Helper T cell (primary cell): Measurements from ENCODE around the gene UBE2QL1.

GRCh38 chr5:1137475-1138485 is 25.9 kb upstream of the SLC12A7 start:
- PRO-cap, 2 experiments, result no peak in any of the 2 experiments

DNA sequence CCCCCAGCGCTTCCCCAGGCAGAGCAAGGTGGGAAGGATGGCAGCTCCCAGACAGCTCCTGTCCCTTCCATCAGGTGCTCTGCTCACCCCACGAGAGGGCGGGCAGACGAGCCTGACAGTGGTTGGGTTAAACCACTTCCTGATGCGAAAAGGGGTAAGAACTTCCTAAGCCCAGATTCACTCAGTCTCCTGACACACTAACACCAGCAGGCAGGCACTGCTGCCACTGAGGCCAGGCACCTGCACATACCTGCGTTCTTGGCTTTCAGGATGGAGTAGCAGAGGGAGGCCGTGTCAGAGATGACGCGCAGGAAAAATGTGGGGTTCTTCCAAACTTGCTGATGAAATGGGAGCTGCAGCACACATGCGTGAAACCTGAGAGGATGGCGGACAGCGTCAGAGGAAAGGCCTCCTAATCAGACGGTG is 29.9 kb downstream of the SLC6A18 start:
- PRO-cap, 2 experiments, result peak in 2 of 2 experiments; most common plus-strand start position 174 of the sequence (in 2); most common minus-strand start position 81 of the sequence (in 2)

- PRO-cap, 2 experiments, result no peak in any of the 2 experiments
Measured at GRCh38 chr5:1260496-1260962, 34.3 kb downstream of the TERT start.

GRCh38 chr5:1326013-1327221 is 18.5 kb downstream of the CLPTM1L start:
- PRO-cap, 2 experiments, result no peak in any of the 2 experiments

GRCh38 chr5:1472756-1473376 is 27.6 kb upstream of the SLC6A3 start:
- PRO-cap, 2 experiments, result no peak in any of the 2 experiments

DNA sequence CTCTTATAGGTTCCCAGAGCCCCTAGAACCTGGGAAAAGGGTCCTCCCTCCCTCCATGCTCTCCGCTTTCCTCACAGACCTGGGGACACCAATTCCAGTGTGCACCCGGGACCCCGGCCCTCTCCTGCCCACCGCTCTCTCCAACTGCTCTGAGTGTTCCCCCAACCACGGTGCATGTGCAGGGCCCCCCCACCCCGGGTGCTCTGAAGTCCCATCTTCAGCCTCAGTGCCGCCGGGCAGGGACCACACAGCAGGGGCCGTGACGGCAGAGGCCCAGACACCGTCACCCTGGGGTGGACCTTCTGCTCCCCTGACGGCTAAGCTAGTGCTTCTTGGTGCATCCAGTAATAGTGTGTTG is 36.0 kb upstream of the SLC6A3 start:
- PRO-cap, 2 experiments, result no peak in any of the 2 experiments

GRCh38 chr5:1555068-1556021 is 31.6 kb upstream of the LPCAT1 start:
- PRO-cap, 2 experiments, result no peak in any of the 2 experiments

DNA sequence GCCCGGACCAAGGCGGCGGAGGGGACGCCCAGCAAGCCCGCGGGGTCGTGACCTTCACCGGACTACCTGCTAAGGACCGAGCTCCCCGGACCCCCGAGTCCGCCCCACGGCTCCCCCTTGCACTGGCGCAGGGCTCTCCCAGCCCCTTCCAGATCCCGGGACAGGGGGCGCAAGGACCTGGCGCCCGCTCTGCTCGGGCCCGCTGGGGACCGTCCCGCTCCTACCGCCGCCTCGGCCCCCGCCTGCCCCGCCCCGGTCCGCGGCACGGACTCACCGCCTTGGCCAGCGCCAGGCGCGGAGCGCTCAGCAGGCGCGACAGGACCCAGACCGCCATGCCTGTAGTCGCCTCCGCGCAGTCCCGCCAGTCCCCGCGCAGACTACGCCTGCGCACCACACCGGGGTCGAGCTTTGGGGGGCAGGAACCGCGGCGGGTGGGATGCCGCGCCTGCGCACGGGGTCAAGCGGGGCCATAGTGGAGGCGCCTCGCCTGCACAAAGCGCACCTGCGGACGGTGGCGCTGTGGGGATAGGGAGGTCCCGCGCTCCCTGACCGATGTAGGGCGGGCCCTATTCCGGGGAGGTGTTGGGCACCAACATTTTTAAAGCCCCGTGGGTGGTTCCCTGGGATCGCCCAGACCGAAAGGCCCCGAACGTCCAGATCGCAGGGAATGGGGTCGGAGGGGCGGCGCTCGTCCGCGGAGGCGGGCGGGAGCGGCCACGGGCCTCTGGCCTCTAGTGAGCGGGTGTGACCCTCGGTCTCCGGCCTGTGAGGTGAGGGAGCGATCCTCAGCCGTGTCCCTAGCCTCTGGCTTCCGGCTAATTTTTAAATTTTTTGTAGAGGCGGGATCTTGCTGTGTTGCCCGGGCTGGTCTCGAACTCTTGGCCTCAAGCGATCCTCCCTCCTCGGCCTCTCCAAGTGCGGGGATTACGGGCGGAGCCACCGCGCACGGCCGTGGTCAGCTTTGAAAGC is 70.6 kb upstream of the LPCAT1 start:
- PRO-cap, 2 experiments, result peak in 2 of 2 experiments; most common plus-strand start position 452 of the sequence (in 1); most common minus-strand start position 334 of the sequence (in 1)

GRCh38 chr5:1641376-1641883 is 117.7 kb upstream of the LPCAT1 start:
- PRO-cap, 2 experiments, result no peak in any of the 2 experiments

DNA sequence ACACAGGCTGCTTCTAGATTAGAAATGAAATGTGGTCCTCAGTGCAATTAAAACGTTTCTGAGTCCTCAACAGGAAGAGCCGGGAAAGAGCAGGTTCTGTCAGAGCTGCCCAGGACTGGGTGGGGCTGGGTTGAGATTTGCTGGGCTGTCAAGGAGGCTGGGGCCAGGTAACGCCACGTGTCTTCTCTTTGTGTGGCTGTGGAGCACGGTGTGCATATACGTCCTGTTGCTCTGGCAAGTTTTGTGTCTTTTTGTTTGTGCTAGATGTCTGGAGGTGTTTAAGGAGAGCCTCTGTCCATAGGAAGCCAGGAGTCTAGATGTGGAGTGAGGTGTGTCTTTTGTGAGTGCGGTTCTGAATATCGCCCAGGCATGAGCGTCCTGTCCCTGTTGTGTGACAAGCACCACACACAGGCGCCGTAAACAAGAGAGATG is 129.1 kb upstream of the IRX4 start:
- PRO-cap, 2 experiments, result no peak in any of the 2 experiments

DNA sequence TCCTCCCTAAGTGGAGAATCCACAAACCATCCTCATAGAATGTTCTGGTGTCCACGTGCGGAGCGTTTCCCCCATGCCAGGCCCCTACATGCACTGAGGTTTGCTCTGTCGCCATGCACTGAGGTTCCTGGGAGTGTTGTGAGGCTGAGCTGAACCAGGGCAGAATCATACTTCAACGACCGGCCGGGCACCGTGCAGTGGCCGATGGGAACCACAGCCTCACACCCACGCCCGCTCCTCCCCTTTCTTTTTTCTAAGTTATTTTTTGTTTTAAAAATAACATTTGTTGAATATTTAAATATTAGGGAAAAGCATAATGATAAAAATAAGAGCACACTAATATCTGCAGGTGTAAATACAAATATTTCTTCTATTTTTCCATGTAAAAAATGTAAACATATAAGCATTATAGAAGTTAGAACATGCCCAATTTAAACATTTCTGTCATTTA is 260.4 kb upstream of the IRX4 start:
- PRO-cap, 2 experiments, result no peak in any of the 2 experiments

DNA sequence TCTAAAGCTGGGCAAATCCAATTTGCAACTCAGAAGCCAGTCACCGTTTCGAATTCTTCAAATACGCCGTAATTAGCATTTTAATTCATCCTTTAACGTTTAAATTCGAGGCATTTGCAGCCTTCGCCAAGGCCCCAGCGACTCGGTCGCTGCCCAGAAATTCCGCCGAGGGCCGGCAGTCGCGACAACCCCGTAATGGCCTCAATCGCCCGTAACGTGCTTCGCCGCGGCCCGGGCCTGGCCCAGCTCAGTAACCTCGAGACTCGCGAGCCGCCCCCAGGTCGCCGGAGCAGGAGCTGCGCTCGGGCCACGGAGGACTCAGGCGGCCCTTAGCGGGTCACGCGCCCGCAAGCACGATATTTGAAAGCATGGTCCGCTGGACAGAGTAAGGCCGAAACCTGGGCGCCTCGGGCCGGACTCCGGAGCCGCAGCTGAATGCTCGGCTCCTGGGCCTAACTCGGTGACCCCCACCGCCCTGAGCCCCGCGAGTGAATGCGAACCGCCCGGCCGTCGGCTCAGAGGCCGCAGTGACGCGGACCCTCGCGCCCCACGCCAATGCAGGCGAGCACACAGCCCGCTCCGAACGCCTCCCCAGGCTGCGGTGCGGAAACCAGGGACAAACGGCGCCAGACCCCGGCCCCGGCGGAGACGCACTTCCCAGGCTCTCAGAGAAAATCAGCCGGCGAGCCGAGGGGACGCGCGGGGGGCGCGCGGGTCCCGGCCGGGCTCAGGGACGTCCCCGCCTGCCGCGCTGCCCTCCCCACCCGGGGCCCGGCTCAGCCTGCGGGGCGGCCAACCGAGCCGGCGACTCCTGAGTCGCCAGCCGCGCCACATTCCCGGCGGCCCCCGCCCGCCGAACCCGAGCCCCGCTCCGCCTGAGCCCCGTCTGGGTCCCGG is 998 bp downstream of the IRX2 start:
- PRO-cap, 2 experiments, result no peak in any of the 2 experiments

DNA sequence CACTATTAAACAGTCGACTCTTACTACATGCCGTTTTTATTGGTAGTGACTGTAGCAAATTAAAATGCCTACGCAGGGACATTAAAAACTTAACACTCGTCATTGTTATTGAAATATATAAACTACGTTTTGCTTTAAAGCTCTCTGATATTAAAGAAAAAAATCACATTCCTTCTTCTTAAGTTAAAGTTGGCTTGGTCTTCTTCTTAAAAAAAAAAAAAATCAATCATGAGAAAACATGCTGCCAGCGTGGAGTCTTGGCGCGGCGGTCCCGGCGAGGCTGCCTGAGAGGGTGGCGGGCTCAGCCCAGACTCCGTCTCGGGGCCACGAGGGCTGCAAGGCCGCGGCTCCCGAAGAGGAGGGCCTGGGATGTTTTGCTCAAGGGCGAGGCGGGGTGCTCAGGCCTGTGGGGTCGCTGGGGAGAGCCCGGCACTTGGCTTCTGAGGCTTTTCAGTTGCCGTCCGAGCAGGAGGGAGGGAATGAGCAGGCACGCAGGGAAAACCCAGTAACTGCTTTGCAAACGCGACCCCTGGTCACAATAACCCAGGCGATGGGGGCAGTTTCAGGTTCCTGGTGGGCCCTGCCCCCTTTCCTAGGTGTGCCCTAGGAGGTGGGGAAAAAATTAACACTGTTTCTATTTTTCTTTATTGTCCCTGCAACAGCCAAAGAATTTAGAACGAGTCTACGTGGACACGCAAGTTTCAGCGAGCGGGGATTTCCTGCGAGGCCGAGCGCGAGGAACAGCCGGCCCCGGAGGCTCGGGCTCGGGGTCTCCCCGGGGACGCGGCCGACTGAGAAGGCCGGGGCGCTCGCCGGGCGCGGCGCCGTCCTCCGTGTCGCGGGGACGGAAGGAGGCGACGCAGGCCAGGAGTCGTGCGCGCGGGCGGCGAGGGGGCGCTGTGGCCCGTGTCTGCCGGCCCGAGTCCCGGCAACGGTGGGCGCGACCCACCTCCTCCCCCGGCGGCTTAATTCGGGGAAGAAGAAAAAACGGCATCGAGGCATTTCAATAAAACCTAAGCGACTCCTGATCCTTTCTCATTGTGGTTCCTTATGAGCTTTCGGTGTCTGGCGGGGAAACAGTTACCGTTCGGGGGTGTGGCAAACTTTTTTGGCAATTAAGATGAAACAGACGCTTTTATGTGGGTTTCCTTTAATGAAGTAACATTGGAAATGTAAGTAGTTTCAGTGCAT is 3.3 kb upstream of the IRX2 start:
- PRO-cap, 2 experiments, result no peak in any of the 2 experiments

- PRO-cap, 2 experiments, result no peak in any of the 2 experiments
Measured at GRCh38 chr5:2780191-2781360, 29.1 kb upstream of the IRX2 start.

DNA sequence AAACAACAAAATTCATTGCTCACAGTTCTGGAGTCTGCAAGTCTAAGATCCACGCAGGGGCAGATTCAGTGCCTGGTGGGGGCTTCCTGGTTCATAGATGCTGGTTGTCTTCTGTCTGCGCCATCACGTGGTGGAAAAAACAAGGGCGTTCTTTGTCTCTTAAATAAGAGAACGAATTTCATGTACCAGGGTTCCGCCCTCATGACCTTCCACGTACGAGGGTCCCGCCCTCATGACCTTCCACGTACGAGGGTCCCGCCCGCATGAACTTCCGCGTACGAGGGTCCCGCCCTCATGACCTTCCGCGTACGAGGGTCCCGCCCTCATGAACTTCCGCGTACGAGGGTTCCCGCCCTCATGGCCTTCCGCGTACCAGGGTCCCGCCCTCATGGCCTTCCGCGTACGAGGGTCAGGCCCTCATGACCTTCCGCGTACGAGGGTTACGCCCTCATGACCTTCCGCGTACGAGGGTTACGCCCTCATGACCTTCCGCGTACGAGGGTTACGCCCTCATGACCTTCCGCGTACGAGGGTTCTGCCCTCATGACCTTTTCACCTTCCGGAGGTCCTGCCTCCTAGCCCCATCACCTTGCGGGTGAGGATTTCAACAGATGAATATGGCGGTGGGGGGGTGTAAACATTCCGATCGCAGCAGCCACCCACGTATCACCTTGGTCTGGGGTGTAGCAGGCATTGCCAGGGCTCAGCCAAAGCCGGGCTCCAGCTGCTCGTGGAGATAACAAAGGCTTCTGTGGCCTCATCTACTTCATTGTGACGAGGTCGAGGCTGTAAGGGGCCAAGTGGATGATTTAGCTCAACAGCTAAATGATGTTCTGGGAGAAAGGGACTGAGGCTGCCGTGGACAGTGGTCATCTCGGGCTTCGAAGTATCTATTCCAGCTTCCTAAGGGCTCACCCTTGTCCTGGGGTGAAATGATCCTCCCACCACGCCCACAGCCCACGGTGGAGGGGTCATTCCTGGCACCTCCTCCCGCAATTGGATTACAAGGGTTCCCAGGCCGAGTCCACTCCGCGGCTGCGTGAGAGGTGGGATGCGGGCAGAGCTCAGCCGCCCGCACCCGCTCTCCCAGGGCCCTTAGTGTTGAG is 273.8 kb upstream of the ADAMTS16 start:
- PRO-cap, 2 experiments, result no peak in any of the 2 experiments

- PRO-cap, 2 experiments, result no peak in any of the 2 experiments
Measured at GRCh38 chr5:5179158-5179448, 39.0 kb downstream of the ADAMTS16 start.

GRCh38 chr5:5449745-5450671 is 27.5 kb downstream of the ICE1 start:
- PRO-cap, 2 experiments, result no peak in any of the 2 experiments

- PRO-cap, 2 experiments, result no peak in any of the 2 experiments
Measured at GRCh38 chr5:5532810-5533161, 110.3 kb downstream of the ICE1 start.

GRCh38 chr5:6377466-6377847 is 890 bp downstream of the MED10 start:
- PRO-cap, 2 experiments, result peak in 1 of 2 experiments; most common minus-strand start chr5:6377750 (in 1)

- PRO-cap, 2 experiments, result no peak in any of the 2 experiments
Measured at GRCh38 chr5:6448333-6448997, at the start of gene UBE2QL1. UBE2QL1 (plus strand) TSS chr5:6448859.